Mesenchymal stem cell of the bone marrow (primary cell): ENCODE results near the gene UBE2H.

DNA sequence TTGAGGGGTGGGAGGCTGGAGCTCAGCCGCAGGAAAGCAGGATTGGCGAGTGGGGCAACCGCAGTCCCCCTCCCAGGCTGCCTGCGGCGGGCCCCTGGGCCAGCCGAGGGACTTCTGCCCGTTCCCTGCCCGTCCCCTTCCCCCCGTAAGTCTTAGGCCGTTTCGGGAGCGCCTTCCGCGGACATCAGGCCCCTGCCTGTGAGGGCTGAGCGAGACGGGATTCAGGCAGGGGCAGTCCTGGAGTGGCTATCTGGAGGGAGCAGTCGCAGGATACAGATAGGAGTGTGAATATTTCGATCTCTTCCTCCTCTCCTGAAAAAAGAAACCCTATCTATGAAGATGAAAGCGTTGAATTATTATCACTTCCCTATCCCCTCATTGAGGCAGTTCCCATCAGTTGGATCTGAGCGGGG is 748 bp downstream of the STRIP2 start:
- CAGE, long polyA plus RNA = no peak

- CAGE, long polyA plus RNA = no peak
Measured at GRCh38 chr7:129617365-129618242, 6.1 kb downstream of the NRF1 start.

- CAGE, long polyA plus RNA = no peak
Measured at GRCh38 chr7:129739440-129740028, 128.0 kb downstream of the NRF1 start.

- CAGE, long polyA plus RNA = no peak
Measured at GRCh38 chr7:129862465-129863206, 90.1 kb downstream of the UBE2H start.

DNA sequence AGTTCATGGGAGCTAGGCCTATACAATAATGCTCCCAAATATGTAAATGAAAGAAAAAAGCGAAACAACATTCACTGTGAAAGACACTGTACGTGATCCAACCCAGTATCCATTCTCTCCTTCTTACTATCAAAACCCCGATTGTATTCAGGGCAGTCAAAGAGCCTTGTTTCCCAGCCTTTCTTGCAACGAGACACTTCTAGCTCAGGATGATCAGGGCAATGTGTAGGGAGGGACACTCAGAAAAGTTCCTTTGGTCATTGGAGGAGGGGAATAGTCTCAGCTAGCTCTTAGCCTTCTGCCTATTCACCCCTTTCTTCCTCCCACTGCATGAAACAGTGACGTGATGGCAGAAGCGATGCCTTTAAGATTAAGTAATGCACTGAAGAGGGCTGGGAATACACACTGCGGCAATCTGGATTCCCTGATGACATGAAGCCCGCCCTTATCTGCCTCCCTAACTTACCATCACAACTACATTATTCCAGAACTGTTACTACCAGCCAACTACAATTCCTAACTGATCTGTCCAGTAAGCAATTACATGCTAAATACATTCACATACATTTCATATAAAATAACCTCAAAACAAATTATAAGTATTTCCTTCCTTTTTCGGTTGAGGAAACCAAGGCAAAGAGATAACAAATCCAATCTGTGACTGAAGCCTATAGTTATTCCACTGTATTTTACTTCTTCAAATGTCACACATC is 27.2 kb downstream of the UBE2H start:
- CAGE, long polyA plus RNA = no peak

DNA sequence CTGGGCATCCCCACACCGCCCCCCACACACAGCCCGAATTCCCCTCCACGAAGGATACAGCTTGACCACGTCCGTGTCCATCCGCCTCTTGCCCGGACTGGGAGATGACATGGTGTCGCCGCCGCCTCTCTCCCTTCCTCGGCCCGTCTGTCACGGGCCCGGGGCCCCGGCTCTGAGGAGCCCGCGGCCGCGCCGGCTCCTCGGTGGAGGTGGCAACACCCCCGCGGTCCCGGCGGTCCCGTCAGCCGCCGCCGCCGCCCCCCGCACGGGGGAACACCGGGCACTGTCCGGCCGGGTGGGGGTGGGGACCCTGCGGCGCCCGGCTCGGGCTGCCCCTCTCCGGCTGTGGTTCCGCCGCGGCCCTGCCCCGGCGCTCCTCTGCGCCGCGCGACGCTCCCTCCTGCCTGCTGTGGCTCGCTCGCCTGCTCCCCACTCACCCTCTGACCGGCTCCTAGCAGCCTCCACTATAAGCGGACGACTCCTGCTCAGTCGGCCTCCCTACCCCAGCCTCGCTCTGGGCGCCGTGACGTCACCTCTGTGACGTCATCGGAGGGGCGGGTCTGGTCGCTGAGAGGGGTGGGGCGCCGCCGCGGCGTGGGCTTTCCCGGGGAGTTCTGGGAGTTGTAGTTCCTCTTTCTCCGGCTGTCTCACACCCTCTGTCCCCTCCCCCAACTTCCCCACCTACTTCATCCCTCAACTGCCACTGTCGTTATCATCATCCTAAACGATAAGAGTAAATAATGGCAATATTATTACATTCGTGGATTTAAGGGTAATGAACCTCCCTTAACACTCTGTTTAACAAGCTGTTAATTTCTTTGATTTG is at the start of gene UBE2H:
Gene UBE2H (minus strand): TSS at position 516 of the 826 bp plus-strand sequence.
- CAGE, long polyA plus RNA = no peak

- CAGE, long polyA plus RNA = no peak
Measured at GRCh38 chr7:130008600-130009462, 42.3 kb downstream of the ZC3HC1 start.

GRCh38 chr7:130084354-130084888 is 14.1 kb downstream of the KLHDC10 start:
- CAGE, long polyA plus RNA = no peak

DNA sequence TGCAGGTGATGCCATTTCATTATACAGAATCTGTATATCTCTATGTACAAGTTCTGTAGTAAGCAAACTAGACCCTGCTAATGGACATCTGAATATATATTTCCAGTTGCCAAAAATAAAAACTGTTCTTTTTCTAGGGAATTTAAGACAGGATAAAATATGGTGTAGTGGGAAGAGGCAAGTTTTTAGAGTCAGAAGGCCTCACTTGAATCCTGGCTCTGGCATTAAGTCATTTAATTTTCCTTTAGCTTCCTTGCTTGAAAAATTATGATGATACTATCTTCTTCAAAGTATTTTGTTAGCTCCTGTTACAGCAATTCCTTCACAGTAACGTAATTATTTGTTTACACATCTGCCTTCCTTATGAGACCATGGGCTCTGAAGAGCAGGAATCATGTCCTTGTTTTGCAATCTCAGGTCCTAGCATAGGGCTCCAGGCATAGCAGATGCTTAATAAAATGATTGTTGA is 25.3 kb downstream of the KLHDC10 start:
- CAGE, long polyA plus RNA = no peak

DNA sequence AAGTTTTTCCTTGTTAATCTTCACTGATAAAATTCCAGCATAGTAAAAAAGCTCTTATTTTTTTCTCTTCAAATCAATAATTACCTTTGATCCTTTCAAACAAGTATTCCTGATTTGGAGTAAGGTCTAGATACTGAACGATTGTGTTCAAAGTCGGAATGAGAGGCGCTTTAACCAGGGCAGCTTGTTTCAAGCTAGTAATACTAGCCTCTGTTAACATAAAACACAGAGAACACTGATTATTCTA is 27.0 kb downstream of the TMEM209 start:
- CAGE, long polyA plus RNA = no peak

DNA sequence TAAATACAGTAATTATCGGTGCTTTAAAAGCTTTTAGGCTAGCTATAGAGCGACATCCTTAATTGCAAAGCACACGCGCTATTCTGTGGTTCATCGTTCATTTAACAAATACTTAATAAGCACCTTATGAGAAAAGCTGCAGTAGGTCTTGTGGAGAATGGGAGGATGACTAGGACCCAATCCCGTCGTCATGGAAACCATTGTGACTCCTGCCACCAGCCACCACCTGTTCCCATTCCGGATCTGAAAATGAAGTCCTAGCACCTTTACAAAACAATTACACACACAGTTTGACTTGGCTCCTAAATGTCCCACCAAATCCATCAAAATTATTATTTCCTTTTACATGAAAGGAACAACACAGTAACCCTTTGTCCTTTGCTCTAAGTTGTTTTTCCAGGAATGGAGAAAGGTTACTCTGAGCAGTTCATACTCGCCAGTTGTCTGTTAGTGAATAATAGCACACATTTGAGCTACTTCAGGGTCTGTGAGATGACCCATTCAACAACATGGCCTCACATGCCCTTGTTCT is 785 bp upstream of the CEP41 start:
- CAGE, long polyA plus RNA = no peak

GRCh38 chr7:130490746-130491587 is 918 bp upstream of the MEST start:
- CAGE, long polyA plus RNA = no peak

DNA sequence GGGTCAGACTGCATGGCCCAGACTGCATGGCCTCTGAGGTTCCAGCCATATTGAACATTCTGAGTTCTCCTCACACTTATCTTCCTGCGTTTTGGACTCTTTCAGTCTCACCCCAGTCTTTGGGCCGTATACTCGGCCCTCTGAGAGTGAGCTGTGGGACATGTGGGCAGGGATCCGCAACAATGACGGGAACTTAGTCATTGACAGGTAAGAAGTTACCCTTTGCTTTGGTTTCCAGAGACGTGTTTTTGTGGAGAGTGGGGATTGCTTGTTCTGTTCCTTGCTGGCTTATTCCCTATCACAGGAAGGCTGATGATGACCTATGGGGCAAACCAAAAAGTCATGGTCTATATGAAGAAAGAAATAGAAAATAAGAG is 8.8 kb downstream of the MEST start:
- CAGE, long polyA plus RNA = no peak

- CAGE, long polyA plus RNA = no peak
Measured at GRCh38 chr7:130504791-130505706, 13.2 kb downstream of the MEST start.

DNA sequence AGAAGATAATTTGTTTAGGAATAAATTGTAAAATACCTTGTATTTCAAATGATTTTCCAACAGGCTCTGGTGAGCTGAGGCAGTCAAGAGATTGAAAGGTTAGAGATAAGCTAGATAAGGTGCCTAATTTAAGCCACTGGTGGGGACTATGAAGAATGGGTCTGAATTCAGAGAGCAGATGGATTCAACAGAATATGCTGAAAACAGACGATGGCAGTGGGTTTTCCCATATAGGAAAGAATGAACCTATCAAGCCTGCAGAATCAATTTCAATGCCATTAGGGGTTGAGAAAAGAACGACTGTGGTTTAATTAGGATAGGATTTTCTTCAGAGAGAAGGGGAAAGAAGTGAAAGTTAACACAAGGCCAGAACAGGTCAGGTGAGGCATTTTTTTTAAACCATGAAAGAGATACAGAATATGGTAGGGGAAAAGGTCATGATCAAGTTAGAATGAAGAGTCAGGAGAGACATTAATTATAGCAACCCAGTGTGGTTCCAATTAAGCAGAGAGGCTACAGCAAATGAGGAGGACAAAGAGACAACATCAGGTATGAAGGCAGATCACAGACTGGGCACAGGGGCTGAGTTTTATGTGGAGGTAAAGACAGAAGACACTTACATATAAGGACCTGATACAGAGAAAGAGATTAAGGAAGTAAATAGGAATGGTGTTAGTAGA is 18.3 kb downstream of the MEST start:
- CAGE, long polyA plus RNA = no peak

DNA sequence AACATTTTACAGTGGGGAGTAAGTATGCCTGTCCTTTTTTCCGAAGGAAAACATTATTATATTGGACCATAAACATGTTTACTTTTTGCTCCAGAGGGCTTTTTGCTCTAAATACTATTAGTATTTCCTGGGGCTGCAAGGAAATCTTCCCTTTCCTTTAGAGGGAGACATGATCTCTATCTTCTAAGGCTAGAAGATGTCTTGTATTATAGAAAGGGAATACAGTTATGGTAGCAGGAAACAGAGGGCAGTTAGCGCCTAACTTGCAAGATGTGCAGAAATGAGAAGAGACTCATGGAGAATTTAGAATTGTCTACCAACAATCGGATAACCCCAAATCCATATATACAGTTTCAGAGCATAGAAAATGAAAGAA is 64.2 kb downstream of the MEST start:
- CAGE, long polyA plus RNA = no peak

- CAGE, long polyA plus RNA = no peak
Measured at GRCh38 chr7:130893319-130893945, 159.4 kb upstream of the KLF14 start.

DNA sequence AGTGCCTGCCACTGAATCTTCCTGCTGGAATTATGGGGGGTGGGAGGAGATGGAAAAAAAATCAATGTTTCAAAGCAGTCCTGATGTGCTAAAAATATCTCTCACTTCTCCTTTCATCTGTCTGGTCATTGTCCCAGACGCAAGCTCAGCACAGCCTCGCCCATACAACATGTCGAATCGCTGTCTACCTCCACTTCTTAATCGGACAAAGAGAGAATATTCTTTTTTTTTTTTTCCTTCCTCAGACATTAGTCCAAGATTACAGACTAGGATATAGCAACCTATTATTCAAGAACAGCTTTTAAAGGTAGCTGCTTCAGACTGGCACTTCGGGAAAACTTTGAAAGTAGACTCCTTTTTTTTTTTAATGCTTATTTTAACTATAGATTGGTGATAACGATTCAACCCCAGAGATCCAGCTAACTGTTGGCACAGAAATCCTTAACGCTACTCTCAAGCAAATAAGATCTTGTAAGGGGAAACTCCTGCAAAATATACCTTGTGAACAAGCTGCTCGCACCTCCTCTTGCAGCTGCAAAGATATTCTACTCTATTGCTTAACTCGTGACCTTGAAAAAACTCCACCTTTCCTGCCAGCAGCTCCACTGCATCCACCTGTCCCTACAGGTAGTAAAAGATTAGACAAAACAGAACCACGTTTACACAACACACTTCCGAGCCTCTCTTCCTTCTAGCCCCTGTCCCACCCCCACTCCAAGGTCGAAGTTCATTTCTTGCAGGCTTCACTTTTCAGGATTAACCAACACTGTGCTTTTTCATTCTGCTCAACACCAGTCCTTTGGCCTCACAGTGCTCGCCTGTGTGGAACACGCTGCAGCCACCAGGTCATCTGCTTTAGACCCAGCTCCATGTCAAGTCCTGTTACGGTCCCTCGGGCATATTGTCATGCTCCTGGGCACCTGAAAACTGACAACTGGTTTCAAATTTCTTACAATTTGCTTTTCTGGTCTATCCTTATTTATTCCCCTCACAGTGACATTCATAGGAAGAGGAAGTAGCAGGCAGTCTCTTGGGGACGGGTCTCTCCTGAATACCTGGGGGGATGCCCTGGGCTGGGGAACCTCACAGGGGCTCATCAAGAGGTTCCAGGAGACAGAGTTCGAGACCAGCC is 165.6 kb upstream of the KLF14 start:
- CAGE, long polyA plus RNA = no peak

GRCh38 chr7:130914344-130914974 is 180.5 kb upstream of the KLF14 start:
- CAGE, long polyA plus RNA = no peak

GRCh38 chr7:130925929-130926803 is 192.2 kb upstream of the KLF14 start:
- CAGE, long polyA plus RNA = no peak